ENCODE data around the genes RESF1 and ALG10B.

DNA sequence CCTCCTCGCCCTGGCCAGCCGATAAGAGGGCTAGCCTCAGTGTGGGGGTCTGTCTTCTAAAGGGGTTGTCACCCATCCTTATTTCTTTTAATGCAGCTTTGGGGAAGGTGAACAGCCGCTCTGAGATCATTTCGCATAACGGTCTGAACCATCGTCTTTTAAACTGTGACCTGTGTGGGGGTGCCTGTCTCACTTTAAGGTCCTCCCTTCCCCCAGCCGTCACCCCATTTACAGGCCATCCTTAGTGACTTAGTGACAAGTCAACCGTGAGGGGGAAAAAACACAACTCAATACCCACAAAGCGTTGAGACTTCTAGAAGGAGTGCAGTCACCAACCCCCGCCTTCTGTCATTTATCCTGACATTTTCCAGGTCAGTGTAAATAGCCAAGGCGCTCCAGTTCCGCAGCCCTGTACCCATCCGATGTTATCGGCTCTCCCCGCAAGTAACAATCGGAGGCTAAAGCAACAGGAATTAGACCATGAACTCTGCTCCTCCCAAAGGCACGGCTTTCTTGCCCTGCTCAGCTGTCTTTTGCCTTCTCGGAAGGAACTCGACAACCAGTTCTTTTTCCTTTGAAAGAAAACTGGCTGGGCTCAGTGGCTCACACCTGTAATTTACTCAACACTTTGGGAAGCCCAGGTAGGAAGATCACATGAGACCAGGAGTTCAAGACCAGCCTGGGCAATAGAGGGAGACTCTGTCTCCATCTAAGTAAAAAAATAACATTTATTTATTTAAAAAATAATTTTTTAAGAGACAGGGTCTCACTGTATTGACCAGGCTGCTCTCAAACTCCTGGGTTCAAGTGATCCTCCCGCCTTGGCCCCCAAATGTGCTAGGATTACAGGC, 659 bp upstream of the DENND5B start:
- RAMPAGE, long total RNA: no peak
- RRBS: no CpG with 5 or more reads among the region's 20 CpGs

DNA sequence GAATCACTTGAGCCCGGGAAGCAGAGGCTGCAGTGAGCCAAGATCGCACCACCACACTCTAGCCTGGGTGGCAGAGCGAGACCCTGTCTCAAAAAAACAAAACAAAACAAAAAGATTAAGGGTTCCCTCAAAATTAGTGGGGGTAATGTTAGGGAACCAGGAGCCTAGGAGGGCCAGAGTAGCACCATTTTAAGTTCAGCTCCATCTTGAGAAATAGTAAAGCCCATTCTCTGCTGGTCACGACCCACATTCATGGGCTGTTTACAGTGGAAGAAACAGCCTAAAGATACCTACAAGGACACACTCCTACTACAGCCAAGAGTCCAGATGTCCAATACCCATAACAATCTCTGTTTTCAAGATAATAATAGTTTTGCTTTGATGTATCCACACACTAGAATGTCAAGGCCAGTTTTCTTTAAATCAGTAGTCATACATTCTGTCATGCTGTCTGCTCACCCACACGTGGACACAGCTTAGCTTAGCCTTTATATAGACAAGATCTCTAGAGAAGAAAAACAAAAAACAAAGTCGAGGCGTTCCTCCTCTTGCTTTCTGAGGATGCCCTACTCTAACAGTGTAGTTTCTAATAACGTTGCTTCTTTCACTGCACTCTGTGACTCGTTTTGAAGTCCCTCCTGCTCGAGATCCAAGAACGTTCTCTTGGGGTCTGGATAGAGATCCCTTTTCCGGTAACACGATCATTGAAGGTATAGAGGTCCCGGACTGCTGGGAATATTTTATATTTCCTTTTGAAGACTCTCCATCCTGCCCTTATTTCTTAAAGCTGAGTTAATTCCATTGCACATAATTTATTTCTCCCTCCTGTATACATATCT, 17.9 kb upstream of the ETFBKMT start:
- RAMPAGE, long total RNA: no peak
- RRBS: no CpG with 5 or more reads among the region's 14 CpGs

DNA sequence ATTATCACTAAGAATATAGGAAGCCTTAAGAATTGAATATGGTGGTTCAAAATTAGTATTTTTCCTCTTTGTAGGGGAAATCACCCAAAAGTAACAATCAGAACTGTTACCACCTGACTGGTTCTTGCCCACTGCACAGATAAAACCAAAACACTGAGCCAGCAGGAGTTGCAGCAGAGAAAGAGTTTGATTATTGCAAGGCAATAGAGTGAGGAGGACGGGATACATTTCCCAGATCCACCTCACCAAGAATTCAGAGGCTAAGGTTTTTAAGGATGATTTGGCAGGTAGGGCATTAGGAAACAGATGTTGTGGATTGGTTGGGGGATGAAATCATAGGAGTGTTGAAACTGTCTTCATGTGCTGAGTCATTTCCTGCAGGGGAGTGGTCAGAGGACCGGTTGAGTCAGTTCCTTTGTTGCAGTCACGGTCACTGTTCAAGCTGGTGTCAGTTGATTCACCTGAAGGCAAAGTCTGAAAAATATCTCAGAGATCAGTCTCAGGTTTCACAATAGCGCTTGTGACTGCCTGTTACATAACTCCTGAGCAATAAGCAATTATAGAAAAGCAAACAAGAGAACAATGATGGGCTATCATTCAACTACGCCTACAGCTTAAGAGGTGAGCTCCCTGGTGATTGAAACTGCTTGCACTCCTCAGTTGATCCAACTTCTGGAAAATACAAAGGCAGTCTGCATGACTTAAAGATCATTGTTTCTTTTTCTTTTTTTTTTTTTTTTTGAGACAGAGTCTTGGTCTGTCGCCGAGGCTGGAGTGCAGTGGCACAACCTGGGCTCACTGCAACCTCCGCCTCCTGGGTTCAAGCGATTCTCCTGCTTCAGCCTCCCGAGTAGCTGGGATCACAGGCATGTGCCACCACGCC, 20.4 kb upstream of the AMN1 start:
- RAMPAGE, long total RNA: no peak
- RRBS: no CpG with 5 or more reads among the region's 11 CpGs

- RAMPAGE, long total RNA: no peak
Observed at GRCh38 chr12:31853324-31853967, 61.3 kb upstream of the H3-5 start.

DNA sequence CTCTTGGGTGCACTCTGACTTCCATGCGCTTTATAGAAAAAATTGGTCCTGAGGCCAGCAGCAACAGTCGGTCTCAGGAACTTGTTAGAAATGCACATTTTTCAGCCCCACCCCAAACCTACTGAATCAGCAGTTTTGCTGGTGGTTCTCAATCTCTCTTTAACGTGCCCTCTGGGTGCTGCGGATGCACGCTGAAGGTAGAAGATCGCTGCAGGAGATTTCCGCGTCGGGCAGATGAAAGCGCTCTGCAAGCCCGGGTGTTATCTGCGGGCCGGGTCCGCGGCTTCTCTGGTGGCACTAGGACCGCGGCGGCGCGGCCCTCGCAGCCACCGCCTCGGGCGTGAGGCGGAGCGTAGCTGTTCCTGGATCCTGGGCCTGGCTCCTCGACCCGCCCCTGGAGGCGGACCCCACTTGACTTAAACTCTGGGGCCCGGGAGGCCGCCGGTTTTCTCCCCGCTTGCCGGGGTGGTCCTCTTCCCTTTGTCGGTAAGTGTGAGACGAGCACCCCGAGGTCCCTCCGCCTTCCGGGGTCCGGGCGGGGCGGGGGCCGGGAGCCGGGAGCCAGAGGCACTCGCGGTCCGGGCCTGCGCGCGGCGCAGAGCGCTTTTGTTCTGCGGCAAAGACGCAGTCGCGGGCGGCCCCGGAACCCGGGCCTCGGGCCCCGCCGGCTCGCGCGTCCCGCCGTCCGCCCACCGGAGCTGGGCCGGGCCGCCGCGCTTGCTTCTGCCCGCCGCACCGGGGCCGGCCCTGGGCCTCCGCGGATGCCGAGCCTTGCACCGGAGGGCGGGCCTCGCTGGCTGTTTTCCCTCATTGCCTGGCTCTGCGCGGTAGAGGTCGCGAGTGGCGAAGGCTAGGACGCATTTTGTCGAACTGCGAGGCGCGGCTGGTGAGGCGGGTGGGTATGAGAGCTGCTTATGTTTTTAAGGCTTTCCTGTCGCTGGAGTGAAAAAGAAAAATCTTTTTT, at the start of gene RESF1:
Gene RESF1 (plus strand): TSS at position 410 of the 964 bp plus-strand sequence.
- RAMPAGE, long total RNA: start-site peak on the plus strand centred at position 432 of the sequence, 95 bp wide, 902 and 655 reads in 2 replicates
- RRBS: 2% methylated on average over 22 of the region's 95 CpGs

DNA sequence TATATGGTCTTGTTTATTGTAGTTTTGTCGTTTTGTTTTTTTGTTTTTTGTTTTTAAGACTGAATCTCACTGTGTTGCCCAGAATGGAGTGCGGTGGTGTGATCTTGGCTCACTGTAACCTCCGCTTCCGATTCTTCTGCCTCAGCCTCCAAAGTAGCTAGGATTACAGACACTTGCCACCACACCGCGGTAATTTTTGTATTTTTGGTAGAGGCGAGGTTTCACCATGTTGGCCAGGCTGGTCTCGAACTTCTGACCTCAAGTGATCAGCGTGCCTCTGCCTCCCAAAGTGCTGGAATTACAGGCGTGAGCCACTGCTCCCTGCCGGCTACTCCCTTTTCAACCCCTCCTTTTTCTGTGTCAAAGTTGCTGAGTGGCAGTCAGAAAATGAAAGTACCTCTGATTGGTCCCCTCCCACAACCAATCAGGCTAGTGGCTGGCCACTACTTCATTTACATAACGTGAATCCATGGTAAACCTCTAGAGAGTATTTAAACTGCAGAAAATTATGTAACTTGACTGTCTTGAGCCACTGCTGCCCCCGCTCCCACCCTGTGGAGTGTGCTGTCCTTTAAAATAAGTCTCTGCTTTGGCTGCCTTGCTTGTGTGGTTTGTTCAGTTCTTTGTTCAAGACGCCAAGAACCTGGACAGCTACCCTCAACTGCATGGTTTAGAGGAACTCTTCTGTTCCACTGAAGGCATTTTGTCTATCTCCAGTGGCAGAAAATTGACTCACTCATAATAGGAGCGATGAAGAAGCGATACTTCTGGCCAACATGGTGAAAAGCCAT, 5.9 kb downstream of the RESF1 start:
- RAMPAGE, long total RNA: no peak
- RRBS: no CpG with 5 or more reads among the region's 16 CpGs

DNA sequence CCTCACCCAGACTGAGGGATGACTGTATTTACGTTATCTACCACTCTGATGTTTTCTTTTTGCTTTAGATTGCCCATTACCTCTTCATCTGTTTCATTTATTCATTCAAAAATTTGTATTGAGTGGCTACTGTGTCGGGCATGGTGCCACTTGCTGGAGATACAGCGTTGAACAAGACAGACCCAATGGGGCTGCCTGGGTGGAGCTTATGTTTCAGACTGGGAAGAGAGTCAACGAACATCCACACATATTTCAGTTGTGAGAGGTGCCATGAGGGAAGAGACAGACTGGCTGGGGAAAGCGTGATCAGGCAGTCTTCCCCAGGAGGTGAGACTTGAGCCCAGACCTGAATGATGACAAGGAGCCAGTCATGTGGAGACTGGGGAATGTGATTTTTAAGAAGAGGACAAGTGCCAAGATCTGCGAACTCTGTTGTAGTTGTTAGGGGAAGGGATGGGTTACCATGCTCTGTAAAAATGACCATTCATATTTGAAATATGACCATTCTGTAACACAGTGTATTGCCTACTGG, 12.1 kb downstream of the BICD1 start:
- RAMPAGE, long total RNA: no peak
- RRBS: no CpG with 5 or more reads among the region's 6 CpGs

DNA sequence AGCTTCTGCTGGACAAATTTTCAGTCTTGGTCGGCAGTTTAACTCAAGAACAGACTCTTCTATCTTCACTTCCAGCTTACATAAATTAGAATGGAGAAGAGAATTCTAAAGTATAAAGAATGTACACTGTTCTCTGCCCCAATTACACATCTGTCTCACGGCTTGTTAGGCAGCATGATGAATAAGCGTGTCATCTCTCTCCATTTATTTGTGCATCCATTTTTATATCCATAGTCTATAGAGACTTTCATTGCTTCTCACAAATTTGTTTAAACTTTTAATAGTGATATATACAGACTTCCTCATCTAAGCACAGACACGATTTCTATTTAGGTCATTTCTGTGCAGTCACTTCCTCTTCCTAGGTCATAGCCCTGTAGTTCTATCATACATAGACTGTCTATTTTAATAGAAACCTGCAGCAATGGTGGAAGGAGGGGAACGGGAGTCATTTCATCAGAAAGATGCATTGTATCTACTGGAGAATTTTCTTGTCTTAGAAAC, 133.5 kb upstream of the FGD4 start:
- RAMPAGE, long total RNA: no peak
- RRBS: no CpG with 5 or more reads among the region's 5 CpGs

DNA sequence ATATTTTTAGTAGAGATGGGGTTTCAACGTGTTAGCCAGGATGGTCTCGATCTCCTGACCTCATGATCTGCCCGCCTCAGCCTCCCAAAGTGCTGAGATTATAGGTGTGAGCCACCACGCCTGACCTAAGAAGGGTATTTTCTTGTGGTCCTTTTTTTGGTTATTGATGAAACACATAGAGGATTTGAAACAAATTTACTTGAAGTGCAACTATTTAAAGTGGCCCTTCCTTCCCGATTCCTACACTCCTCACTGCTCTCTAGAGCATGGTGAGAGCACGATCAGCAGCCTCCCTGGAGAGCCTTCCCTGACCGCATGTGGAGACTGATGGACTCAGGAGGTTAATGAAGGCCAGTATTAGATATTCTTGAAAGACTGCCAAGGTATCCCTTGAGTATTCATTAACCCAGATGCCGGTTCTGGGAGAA, 102.9 kb upstream of the FGD4 start:
- RAMPAGE, long total RNA: no peak
- RRBS: no CpG with 5 or more reads among the region's 8 CpGs

DNA sequence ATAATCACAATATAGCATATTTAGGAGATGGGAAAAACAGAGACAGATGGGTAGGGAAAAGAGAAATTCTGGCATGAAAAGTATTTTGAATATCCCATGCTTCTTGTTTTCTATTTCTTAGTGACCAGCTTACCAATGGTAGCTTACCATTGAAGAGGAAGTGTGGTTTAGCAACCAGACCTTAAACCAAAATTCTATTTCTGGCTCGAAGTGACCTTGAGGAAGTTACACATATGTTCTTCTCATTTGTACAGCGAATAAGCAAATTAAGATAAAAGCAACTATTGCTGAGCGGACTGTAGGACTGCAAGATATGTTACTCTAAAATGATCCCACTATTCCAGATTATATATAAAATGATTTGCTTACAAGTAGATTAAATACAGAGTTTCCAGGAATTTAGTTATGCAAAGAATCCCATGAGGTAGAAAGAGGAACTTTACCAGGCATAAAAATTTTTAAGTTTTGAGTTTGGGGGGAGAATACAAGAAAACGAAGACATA, 82.9 kb downstream of the FGD4 start:
- RAMPAGE, long total RNA: no peak
- RRBS: no CpG with 5 or more reads among the region's 4 CpGs

- RAMPAGE, long total RNA: no peak
- RRBS: no CpG with 5 or more reads among the region's 6 CpGs
Observed at GRCh38 chr12:32497762-32498132, 98.4 kb downstream of the FGD4 start.

- RAMPAGE, long total RNA: no peak
- RRBS: no CpG with 5 or more reads among the region's 25 CpGs
Observed at GRCh38 chr12:32679803-32680328, 765 bp downstream of the DNM1L start.

DNA sequence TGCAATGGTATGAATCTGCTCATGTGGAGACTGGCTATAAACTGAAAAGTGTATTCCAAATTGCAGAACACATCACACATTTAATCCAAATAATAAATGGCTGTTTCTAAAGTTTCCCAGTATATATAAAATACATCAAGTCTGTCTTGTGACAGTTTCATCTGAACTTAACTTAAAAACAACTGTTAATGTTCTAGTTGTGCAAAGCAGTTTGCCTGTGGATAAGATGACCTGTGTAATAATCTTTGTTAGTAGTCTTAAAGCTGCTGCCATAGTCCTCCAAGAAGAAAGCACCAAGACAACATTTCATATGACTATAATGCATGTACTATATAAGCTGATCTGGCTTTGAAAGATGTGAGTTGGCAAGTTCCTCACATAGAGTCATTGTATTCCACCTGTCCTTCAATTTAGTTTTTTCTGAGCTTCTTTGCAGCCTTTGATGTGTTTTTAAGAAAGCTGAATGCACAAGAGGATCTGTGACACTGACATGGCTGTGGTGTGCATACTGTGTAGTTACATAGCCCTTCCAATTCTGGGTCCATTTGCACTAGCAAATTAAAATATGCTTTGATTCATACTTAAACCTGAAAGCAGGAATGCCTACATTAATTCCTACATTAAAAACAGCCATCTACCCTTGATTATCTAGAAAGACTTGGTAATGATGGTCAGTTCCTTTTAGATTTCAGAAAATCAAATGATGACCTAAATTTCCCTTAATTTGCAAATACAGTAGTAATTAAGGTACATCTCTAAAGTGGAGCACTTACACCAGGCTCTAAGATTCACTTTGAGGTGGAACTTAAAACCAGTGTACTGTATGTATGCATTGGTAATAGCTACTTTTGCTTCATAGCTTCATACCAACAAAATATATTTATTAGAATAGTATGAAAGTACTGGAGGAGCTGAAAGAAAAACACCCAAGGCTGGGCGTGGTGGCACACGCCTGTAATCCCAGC, 11.9 kb downstream of the YARS2 start:
- RAMPAGE, long total RNA: no peak
- RRBS: no CpG with 5 or more reads among the region's 2 CpGs

GRCh38 chr12:32753890-32754545, 1.7 kb downstream of the YARS2 start:
- RAMPAGE, long total RNA: no peak
- RRBS: no CpG with 5 or more reads among the region's 7 CpGs

GRCh38 chr12:32789098-32789461, 33.4 kb upstream of the YARS2 start:
- RAMPAGE, long total RNA: no peak

- RAMPAGE, long total RNA: no peak
- RRBS: no CpG with 5 or more reads among the region's 1 CpG
Observed at GRCh38 chr12:37468916-37469134, 847.7 kb upstream of the ALG10B start.

DNA sequence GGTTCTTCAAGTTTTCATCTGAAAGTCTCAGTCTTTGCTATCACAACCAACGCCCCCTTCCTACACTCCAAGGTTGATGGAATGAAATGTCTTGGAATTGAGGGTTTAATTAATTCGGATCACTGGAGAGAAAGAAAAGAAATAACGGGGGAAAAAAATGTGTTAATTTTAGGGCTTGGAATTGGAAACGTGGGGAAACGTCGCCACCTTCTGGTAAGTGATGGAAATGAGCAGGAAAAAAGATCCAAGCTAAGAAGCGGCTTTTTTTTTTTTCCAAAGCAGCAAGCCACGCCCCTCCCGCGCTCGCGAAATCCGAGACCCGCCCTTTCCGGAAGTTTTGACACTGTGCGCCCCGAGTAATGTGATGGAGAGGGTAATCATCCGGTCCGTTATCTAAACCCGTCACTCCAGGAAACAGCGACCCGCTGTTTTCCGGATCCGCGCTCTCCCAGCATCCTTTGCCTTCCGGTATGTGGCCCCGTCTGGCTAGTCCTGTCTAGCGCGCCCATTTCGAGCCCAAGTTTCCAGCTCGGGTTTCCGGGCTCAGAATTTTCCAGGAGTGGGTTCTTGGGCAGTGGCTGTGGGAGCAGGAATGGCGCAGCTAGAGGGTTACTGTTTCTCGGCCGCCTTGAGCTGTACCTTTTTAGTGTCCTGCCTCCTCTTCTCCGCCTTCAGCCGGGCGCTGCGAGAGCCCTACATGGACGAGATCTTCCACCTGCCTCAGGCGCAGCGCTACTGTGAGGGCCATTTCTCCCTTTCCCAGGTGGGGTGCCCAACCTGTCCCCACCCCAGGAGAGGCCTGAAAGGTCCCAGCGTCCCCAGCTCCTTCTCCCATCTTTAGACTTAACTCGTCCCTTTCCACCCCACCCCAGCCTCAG, at the start of gene ALG10B:
Gene ALG10B (plus strand): TSS at position 473 of the 878 bp plus-strand sequence.
- RAMPAGE, long total RNA: start-site peak on the plus strand centred at position 486 of the sequence, 27 bp wide, 23 and 25 reads in 2 replicates
- RRBS: 3% methylated on average over 9 of the region's 44 CpGs

DNA sequence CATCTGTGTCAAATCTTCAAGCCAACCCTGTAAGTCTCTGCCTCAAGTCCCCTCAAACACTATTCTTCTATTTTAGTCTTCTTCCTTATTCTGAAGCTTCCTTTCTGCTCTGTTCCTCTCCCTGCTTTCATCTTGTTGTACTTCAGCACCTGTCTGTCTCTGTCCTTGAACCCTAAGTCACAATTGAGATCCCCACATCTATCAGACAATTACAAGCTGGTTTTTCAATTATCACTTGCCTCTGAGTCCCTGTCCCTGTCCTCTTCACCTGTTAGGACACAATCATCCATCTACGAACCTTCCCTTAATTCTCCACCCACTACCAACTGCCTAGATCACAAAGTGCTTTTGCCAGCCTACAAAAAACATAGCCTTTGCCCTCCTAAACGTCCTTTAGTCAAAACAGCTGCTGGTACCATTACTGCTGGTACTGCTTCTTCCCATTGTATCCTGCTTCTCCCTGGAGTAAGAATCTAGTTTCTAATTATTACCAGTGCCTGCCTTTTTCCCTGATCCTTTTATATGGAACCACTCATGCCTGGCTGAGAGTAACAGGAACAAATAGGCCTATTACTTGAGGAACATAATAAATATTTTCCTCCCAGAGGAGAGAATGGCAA, 82.1 kb downstream of the CPNE8 start:
- RAMPAGE, long total RNA: no peak
- RRBS: no CpG with 5 or more reads among the region's 2 CpGs

- RAMPAGE, long total RNA: no peak
- RRBS: no CpG with 5 or more reads among the region's 1 CpG
Observed at GRCh38 chr12:39340818-39341205, 102.1 kb downstream of the KIF21A start.

DNA sequence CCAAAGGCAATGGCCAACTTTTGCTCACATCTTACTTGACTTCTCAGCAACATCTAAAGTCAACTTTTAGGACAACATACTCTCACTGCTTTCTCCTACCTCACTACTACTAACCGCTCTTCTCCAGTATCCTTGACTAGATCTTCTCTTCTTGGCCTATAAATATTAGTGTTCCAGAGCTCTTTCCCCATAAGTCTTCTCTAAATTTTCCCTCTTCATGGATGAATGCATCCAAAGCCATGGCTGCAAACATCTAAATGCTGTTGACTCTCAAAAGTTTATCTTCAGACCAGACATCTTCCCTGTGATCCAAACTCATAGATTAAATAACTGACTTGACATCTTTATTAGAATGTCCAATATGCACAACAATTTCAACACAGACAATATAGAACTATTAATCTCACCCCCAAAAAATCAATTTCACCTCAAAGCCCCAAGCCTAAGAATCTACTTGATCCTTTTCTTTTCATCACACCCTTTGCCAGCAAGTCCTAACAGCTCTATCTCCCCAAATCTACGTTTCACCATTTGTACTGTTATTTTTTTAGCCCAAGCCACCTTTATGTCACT, 18.6 kb downstream of the KIF21A start:
- RAMPAGE, long total RNA: no peak
- RRBS: no CpG with 5 or more reads among the region's 2 CpGs

Measured in cardiac muscle cell (in vitro differentiated cells and primary cell).